Right cardiac atrium (tissue), 1 donor: ENCODE data around the gene SEC14L1.

DNA sequence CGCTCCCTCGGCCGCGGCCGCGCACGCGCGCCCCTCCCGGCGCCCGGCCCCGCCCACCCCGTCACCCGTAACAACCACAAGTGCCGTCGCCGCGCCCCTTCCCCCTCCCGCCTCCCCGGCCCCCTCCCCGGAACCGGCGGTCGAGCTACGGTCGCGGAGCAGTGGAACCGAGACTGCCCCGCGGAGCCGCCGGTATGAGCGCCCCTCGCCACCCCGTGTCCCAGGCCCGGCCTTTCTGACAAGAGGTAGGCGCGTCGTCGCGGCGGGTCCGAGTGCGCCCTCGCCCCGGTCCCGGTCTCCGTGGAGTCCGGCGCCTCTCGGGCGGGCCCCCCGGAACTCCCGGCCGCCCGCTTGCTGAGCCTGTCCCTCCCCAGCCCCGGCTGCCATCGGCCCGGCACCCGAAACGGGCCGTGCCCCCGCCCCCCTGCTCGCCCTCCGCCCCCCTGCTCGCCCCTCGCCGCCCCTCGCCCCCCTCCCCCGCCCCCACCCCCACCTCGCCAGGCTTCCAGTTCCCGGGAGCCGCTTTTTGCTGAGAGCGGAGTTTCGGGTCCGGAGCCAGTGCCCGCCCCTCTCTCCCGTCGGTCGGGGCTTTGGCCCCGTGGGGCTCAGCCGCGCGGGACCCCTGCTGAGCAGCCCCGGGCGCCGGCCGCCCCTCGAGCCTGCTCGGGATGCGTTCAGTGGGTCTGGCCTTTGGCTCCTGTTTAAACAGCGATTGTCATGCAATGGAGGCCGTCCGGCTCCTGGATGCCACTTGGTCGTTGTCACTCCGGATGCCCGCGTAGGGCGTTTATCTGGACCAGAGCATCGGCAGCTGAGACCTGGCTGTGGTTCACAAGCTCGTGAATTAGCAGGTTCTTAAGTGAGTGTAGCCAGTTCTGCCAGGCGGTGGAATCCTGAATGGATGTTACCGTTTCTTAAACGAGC lies at the start of gene SEC14L1:
Gene SEC14L1 (plus strand): TSS at position 107 of the 924 bp plus-strand sequence.
- PRO-cap, result bidirectional peak, plus-strand start at position 130 of the sequence, minus-strand start outside the sequence; bidirectional peak, plus-strand start at position 847 of the sequence, minus-strand start at position 763 of the sequence

DNA sequence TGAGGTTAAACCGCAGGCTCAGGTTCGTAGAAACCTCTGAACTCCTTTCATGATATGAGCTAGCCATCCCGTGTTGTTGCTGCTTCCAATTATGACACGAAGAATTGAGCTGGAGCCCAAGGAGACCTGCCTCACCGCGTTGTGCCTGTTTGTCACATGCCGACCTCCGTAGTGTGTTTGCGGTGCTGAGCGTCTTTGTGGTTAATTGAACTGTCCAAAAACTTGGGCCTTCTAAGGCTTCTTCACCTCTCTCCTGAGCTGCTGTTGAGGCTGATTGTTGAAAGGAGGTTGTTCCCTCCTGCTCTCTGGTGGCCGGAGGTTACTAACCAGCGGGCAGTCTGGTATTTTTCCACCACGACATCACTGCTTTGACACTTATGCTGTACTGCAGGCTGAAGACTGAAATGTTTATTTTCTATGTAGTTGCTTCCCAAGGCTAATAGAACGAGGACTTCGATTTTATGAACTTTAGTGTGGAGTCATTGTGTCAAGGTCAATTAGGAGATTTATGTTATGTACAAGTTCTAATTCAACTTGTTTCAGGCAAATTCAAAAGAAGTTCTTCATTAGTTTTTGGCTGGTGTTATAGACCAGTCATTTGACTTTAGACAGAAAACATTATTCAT lies 67.6 kb downstream of the SEC14L1 start:
- PRO-cap, result no peak

DNA sequence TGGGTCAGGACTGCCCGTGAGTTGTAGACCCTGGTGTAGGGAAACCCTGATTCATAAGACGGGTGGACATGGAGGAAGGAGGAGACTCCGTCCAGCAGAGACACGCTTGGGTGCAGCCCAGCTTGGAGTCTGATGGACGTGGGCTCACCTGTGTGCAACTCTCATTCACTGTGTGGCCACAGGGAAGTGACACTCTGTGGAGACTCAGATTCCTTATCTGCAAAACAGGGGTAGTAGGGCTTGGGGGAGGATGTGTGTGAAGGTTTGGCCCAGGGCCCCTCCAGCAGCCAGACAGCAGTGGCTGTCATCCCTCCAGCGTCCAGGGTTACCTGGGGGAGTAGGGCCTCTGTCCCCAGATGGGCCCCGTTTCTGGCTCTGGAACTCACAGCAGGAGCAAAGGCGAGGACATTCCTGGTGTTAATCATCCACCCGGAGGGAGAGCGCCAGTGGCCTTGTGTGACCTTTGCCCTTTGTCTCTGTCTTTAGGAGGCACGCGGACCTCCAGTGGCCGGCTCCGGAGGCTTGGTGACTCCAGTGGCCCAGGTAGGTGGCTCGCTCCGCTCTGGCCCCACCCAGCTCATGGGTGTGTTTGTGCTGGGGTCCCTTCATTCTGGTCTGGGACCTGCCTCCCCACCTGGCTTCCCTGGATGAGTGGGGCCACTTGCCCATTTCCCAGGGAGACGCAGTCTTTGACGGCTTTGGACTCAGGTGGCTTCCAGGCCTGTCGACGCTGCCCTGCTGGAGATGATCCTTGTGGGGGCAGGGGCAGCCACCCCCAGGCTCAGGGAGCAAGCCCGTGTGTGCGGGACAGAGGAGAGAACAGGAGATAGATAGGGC lies 25.6 kb downstream of the SEPTIN9 start:
- PRO-cap, result no peak

GRCh38 chr17:77311325-77312026 lies 30.2 kb downstream of the SEPTIN9 start:
- PRO-cap, result no peak

DNA sequence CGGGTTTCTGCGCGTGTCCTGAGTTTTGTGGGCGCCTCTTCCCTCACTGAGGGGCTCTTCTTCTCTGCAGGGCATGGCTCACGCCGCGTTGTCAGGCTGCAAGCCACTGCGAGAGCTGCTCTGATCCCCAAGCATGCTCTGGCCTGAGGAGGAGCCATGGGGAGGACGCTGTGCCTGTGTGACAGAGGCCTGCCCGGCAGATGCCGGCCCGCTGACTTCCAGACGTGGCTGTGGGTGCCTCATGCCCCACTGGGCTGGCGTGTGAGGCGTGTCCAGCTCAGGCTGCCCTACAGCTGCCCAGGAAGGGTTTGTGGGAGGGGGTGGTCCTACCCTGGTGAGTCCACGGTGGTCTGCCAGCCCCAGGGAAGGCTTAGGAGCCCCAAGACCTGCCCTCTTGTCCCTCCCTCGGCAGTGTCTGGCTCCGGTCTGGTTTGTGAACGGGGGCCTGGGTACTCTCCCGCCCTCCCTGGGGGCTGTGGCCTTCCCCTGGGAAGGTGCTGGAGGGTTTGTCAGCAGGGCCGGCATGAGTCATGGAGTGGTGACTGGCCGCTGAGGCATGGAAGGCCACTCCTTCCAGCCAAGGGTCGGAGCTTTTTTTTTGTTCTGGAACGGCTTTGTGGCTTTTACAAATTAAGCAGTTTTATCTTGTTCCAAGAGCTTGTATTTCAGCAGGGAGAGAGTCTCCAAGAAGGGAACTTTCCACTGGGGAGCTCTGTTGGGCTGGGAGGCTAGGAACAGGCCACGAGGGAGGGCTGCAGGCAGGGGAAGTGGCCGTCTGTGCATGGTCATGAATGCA lies 41.6 kb downstream of the SEPTIN9 start:
- PRO-cap, result bidirectional peak, plus-strand start at position 713 of the sequence, minus-strand start at position 417 of the sequence

- PRO-cap, result no peak
Observed at GRCh38 chr17:77323515-77324139, 42.3 kb downstream of the SEPTIN9 start.

DNA sequence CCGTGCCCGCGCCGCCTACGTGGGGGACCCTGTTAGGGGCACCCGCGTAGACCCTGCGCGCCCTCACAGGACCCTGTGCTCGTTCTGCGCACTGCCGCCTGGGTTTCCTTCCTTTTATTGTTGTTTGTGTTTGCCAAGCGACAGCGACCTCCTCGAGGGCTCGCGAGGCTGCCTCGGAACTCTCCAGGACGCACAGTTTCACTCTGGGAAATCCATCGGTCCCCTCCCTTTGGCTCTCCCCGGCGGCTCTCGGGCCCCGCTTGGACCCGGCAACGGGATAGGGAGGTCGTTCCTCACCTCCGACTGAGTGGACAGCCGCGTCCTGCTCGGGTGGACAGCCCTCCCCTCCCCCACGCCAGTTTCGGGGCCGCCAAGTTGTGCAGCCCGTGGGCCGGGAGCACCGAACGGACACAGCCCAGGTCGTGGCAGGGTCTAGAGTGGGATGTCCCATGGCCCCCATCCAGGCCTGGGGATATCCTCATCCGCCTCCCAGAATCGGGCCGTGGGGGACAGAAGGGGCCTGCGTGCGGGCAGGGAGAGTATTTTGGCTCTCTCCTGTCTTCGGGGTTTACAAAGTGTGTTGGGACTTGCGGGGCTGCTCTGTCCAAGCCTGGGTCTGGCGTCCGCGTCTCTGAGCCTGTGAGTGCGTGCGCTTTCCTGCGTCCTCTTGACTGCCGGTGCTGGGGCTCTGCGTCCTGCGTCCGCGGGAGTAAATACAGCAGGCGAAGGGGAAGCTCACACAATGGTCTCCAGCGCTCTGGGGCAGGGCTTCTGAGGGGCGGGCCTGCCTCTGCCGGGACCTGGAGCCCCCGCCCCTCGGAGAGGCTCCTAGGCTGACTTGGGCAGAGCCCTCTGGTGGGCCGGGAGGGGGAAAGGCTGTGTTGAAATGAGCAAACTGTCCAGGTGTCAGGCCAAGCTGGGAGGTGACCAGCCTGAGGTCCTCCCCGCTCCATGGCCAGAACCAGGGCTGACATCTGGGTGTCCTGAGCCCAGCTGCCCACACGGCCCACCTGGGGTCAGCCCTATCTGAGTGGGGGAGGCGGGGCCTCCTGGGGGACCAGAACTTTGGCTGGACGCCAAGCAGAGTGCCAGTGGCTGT lies 92.8 kb downstream of the SEPTIN9 start:
- PRO-cap, result bidirectional peak, plus-strand start at position 143 of the sequence, minus-strand start at position 90 of the sequence; bidirectional peak, plus-strand start at position 712 of the sequence, minus-strand start at position 667 of the sequence

- PRO-cap, result no peak
Observed at GRCh38 chr17:77398844-77399066, 117.5 kb downstream of the SEPTIN9 start.

DNA sequence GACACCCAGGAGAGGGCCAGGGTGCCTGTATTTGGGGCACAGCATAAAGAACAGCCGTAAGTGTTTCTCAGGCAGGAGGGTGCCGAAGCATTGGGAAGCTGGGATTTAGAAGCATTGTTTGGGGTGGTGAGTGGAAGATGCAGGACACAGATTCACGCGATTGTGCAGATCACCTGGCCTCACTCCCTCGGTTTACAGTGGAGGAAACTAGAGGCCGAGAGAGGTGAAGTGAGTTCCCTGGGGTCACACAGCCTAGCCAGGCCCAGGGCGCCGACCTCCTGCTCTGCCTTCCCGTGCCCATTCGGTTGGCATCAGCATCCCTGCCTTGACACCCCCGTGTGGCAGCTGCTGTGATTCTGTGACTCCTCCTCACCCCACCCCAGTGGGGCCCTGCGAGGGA lies 155.5 kb downstream of the SEPTIN9 start:
- PRO-cap, result no peak

DNA sequence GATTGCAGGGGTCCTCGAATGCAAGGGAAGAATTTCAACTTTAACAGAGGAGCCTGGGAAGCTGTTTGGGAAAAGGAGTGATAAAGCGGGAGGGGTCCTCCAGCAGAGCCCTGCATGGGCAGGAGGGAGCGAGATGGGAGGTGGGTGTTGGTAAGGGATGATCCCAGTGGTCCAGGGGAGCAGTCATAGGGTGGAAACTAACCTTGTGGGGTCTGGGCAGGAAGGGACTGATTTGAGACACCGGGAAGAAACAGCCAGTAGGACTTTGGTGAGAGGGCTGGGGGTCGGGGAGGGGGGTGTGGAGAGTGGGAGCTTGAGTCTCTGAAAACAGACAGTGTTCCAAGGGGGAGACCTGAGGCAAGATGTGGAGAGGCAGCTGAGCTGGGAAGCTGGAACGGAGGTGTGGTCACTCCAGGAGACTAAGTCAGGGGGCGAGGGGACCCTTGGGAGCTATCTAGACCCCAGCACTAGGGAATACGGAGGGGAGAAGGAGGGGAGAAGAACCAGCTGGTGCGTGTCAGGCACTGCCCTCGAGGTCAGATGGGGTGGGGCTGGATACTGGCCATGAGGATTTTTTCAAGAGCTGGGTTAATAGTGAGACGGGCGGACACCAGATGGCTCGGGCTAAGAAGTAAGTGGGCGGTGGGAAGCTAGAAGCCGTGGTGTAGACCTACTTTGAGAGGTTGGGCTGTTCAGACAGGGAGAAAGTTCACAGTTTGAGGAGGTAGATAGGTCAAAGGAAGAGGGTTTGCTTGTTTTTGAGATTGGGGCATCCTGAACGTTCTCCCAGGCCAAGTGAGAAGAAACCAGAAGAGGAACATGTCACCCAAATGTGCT lies 163.1 kb downstream of the SEPTIN9 start:
- PRO-cap, result no peak

DNA sequence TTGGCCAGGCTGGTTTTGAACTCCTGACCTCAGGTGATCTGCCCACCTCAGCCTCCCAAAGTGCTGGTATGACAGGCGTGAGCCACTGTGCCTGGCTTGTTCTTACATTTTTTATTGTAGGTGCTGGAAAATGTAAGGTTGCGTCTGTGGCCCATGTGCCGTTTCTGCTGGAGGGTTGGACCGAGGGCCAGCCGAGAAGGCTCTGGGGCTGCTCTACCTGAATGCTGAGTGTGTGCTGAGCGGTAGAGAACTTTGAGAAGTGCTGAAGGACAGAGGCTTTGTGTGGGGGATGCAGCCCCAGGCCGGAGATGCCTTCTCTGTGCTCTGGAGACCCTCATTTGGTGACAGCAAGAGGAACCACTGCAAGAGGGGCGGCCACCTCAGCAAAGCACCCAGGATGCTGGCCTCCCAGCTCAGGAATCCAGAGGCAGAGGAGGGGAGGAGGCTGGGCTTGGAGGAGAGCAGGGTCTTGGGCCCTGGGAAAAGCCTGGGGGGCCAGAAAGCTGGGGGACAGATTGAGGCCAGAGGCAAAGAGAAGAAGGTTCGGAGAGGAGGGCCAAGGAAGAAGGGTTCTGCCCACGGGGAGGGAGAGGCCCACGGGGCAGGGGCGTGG lies 167.8 kb downstream of the SEPTIN9 start:
- PRO-cap, result no peak

GRCh38 chr17:77460687-77461186 lies 179.4 kb downstream of the SEPTIN9 start:
- PRO-cap, result no peak

DNA sequence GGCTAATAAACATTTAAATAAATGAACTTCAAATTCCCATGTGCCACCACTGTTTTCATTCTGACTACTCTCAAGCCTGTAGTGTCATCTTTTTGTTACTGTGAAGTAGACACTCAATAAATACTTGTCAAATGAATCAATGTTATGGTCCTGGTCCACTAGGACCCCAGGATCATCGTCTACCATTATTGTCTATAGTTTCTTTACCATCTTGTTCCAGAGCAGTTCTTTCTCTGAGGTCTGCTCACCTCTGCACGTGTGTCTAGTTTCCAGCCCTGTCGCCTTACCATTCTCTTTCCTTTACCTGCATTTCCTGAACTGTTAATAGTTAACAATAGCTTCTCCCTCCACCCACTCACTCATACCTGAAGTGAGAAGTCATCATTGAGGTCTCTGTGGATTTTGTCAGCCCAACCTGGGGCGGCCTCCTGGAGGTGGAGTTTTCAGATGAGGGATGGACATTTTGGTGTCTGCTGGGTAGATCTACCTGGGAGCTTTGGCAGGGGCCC lies 192.5 kb downstream of the SEPTIN9 start:
- PRO-cap, result no peak

DNA sequence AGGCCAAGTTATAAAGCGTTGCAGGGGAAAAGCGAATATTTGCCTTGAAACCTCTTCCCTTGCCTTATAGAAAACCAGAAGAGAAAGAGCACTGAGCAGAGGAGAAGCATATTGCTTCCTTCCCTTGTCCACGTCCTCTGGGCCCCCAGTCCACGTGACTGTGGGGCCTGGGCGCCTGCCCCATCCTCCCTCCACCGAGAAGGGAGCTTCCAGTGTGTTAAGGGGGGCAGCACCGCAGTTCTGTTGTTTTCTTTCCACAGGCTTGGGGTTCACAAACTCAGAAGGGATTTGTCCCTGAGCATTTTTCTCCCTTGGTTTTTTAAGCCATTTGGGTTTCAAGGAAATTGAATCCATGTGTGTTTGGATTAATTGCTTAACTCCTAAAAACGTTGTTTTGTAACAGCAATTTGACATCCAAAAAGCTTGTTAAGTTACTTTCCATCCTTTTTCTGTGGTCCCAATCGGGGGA lies 329.7 kb downstream of the SEPTIN9 start:
- PRO-cap, result no peak

DNA sequence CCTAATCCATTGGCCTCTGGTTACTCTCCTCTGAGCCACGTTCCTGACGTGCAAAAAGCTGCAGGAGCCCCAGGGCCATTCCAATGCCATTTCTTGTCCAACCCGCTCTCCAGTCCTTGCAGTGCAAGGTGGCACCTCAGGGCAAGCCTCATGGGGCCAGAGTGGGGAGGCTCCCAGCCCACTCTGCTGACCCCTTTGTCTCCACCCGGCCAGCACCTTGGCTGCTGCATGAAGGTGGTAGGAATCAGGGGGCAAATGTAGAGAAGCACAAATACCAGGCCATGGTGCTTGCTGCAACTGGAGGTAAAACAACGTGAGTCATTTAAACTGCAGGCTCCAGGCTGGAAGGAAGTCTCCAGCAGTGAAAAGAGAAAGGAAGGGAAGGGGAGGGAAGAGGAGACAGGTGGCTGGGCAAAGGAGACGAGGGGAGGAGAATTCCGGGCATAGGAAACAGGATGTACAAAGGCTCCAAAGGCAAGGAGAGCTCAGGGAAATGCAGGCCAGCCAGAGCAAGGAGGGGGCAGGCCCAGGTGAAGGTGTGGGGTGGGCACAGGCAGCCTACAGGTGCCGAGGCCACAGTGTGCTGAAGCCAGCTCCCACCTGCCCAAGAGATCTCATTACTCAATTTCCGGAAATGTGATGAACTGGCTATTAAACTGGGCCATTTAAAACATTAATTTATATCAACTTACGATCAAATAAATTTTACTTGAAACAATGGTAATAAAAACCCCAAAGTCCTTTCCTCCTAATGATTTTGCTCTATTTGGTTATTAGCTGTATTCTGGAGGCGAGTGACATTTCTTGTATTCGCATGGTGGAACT lies 168.1 kb upstream of the TNRC6C start:
- PRO-cap, result no peak

- PRO-cap, result bidirectional peak, plus-strand start at chr17:77865299, minus-strand start at chr17:77865110
Observed at GRCh38 chr17:77864626-77865184, 93.8 kb upstream of the TNRC6C start.

GRCh38 chr17:77869482-77870282 lies 88.8 kb upstream of the TNRC6C start:
- PRO-cap, result no peak

DNA sequence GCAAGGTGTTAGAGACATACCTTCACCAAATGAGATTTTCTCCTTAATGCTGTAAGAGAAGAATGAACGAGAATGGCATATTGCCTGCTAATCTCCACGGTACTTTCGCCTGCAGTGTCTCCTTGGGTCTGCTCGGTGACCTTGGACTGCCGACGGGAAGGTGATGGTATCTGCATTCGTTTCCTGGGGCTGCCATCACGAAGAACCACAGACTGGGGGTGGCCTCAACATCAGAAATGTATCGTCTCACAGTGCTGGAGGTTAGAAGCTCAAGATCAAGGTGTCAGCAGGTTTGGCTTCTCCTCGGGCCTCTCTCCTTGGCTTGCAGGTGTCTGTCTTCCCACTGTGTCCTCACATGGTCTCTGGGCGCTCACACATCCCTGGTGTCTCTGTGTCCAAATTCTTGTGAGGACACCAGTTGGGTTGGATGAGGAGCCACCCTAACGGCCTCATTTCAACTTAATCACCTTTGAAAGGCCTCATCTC lies 86.3 kb upstream of the TNRC6C start:
- PRO-cap, result no peak

DNA sequence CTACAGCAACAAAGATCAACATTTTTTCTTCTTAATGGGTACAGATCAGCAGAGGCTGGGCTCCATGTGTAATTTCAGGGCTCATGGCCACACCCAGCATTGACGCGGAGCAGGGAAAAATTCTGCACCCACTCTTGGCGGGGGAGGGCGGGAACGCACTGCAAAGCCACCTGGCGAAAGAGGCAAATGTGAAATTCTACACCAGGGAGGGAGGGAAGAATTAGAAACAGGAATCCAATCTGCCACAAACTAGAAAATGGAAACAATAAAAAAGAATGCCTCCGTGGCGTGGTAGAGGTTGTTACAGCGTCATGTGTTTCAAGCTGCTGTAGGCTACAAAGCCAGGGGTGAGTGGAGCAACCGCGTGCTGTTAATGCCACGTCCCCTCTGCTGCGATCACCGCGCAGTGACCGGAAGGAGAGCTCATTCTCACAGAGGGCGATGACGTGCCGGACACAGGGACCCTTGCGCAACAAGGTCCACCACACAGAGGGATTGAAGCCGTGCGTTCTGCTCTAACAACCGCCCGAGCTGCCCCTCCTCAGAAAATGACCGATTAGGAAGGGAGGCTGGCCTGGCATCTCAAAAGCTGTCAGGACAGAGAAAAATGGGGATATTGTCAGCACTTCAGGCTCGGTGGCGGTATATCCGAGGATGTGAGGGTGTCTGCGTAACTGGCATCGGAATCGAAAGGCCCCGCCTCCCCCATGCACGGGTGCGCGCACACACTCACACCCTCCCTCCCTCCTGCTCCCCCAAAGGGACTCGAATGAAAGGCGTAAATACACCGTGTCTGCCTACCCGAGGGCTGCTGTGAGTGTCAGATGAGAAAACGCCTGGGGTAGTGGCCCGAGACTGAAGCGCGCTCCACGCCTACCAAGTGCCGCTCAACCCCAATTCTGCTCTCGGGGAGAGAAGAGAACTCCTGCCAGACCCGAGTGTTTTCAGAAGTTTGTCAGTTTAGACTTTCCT lies 70.9 kb upstream of the TNRC6C start:
- PRO-cap, result bidirectional peak, plus-strand start at position 482 of the sequence, minus-strand start at position 400 of the sequence; bidirectional peak, plus-strand start at position 808 of the sequence, minus-strand start at position 819 of the sequence

- PRO-cap, result no peak
Observed at GRCh38 chr17:77942203-77942752, 16.2 kb upstream of the TNRC6C start.